ENCODE results near the genes ZNF831, HRH3 and OSBPL2.

GRCh38 chr20:59035457-59035692 lies 3.2 kb upstream of the ATP5F1E start:
- PRO-cap, 2 experiments, result no peak in any of the 2 experiments
- RAMPAGE, long total RNA, 5 experiments, result no peak in any of the 5 experiments

- PRO-cap, 2 experiments, result no peak in any of the 2 experiments
- RAMPAGE, long total RNA, 5 experiments, result no peak in any of the 5 experiments
Measured at GRCh38 chr20:59043274-59043760, 731 bp upstream of the PRELID3B start.

DNA sequence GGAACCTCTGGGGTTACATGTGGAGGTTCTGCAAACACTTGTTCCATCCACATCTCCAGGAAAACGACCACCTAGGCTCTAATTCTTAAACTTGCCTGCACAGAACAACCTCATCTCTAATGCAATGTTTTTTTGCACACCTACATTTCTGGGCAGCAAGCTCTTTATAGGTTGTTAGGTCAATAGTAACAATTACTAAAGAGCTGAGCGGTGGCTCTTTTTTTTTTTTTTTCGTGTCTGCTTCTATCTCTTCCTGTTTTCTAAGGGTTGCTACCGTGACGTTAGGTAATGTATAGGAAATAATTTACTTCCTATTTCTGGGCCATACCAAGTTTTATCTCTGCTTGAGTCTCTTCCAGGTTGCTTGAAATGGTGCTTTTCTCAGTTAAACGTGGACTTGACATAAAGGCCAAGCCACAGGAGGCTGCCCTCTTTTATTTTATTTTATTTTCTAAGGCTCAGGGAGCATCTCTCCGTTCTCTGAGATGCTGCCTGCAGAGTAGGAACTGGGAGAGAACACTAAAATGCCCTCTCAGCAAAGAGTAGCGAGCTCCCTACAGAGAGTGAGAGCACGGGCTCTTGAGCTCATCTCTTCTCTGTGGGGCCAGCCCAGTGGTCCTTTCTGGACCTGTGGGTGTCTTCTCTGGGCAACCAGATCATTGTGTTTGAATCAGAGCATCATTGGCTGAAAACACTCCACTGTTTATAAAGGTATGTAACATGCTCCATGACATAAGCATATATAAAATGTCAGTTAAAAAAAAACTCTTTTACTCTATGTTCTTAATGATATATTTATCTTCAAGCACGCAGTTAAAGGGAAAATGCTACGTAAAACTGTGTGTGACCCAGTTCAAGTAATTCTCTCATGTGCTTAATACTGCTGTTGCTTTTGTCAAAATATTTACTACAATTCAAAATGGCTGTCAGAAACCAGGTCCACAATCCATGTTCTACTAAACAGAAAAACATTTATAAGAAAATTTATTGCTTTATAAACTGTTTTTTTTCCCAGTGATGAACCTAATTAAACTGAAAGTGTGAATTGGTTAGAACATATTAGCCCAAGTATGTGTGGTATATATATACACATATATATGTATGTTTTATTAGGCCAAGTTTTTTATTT lies at the start of gene ZNF831:
TSS of gene ZNF831 (plus strand) at position 325 of the 1,129 bp plus-strand sequence.
- PRO-cap, 2 experiments, result no peak in any of the 2 experiments
- RAMPAGE, long total RNA, 5 experiments, result no peak in any of the 5 experiments

- PRO-cap, 2 experiments, result peak in 1 of 2 experiments; most common minus-strand start chr20:59164871 (in 1)
- RAMPAGE, long total RNA, 5 experiments, result no peak in any of the 5 experiments
Measured at GRCh38 chr20:59164626-59165482, 1.2 kb downstream of the ZNF831 start.

- PRO-cap, 2 experiments, result peak in 1 of 2 experiments; most common plus-strand start chr20:59166526 (in 1); most common minus-strand start chr20:59166263 (in 1)
- RAMPAGE, long total RNA, 5 experiments, result no peak in any of the 5 experiments
Measured at GRCh38 chr20:59165973-59166632, 2.5 kb downstream of the ZNF831 start.

DNA sequence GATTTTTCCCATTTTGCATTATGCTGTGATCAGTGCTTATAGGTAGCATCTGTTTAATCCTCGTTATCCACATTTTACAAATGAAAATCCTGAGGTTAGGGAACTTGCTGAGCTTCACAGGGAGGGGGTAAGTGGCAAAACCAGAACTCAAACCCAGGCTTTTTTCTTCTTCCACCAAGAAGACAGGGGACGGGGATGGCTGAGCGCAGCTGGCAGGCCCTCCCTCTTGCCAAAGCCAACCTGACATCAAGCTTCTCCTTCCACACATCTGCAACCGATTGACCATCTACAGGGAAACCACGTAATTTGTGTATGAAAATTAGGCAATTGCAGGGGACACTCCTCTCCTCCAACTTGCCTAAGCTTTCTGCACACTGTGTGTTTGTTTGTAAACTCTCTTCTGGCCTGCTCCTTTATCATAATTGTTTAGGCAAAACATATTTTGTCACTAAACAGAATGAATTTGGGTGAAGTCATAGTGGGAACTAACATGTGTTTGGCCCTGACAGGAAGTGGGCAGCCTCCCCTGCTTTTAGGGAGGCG lies 18.8 kb downstream of the ZNF831 start:
- PRO-cap, 2 experiments, result no peak in any of the 2 experiments
- RAMPAGE, long total RNA, 5 experiments, result no peak in any of the 5 experiments

DNA sequence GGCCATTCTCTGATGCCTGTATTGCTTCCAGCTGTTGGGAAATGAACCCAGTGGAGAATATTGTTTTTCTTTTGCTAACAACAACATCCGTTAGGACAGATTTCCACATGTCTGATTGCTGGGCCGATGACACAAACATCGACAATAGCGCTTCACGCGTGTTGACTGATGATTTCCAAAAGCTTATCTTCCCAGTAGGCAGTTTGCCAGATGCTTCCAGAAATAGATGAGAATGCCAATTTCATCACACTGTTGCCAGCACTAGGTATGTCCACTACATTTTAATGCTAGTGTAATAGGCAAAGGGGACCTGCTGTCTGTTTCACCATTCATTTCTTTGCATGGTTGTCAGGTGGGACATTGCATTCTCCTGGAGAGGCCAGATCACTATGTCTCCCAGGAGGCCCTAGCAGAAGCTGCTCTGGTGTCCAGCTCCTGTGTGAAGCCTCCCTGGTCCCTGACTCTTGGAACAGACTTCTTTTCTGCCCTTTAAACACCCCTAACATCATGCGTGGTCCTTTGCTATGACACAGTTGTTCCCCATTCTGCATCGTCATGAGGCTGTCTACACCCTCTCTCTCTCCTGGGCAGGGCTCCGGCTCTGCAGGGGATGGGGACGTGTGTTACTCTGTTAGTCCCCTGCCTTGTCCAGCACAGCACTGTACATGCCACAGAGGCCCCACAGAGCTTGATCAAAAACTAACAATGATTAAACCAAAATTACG lies 181.6 kb downstream of the CDH26 start:
- PRO-cap, 2 experiments, result no peak in any of the 2 experiments
- RAMPAGE, long total RNA, 5 experiments, result no peak in any of the 5 experiments

GRCh38 chr20:60201953-60202455 lies 243.8 kb downstream of the CDH26 start:
- PRO-cap, 2 experiments, result peak in 1 of 2 experiments; most common minus-strand start chr20:60202121 (in 1)
- RAMPAGE, long total RNA, 5 experiments, result no peak in any of the 5 experiments

GRCh38 chr20:60467693-60468198 lies 509.5 kb downstream of the CDH26 start:
- PRO-cap, 2 experiments, result peak in 2 of 2 experiments; most common plus-strand start chr20:60468026 (in 2); most common minus-strand start chr20:60467939 (in 1)
- RAMPAGE, long total RNA, 5 experiments, result no peak in any of the 5 experiments

- PRO-cap, 2 experiments, result no peak in any of the 2 experiments
- RAMPAGE, long total RNA, 5 experiments, result no peak in any of the 5 experiments
Measured at GRCh38 chr20:61436024-61437002, 184.3 kb downstream of the CDH4 start.

GRCh38 chr20:61437003-61438172 lies 185.3 kb downstream of the CDH4 start:
- PRO-cap, 2 experiments, result no peak in any of the 2 experiments
- RAMPAGE, long total RNA, 5 experiments, result no peak in any of the 5 experiments

GRCh38 chr20:62063437-62064711 lies 1.8 kb downstream of the TAF4 start:
- PRO-cap, 2 experiments, result no peak in any of the 2 experiments
- RAMPAGE, long total RNA, 5 experiments, result no peak in any of the 5 experiments

DNA sequence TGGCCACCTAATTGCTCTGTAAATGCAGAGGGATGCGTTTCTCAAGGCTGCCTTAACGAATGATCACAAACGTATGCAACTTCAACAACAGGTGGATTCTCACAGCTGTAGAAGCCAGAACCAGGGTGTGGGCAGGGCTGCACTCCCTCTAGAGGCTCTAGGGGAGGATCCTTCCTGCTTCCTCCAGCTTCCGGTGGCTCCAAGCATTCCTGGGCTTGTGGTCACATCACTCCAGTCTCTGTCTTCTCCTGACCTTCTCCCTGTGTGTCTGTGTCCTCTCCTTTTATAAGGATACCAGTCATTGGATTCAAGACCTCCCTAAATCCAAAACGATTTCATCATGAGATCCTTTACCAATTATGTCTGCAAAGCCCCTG lies 3.4 kb upstream of the TAF4 start:
- PRO-cap, 2 experiments, result no peak in any of the 2 experiments
- RAMPAGE, long total RNA, 5 experiments, result no peak in any of the 5 experiments

DNA sequence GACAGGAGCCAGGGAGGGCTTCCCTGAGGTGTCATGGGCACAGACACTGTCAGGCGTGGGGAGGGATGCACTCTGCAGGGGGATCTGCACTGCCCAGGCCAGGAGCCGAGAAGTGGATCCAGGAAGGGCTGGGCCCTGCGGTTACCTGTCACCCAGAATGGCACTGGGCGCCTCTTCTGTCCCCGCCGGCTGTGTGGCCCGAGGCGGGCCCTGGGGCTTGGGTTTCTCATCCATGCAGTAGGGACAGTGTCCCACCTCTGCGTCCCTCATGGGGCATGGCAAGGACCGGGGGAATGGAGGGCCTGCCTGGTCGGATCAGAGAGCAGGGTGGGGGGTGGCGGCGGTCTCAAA lies 25.3 kb upstream of the LSM14B start:
- PRO-cap, 2 experiments, result peak in 2 of 2 experiments; most common plus-strand start position 53 of the sequence (in 2)
- RAMPAGE, long total RNA, 5 experiments, result no peak in any of the 5 experiments

DNA sequence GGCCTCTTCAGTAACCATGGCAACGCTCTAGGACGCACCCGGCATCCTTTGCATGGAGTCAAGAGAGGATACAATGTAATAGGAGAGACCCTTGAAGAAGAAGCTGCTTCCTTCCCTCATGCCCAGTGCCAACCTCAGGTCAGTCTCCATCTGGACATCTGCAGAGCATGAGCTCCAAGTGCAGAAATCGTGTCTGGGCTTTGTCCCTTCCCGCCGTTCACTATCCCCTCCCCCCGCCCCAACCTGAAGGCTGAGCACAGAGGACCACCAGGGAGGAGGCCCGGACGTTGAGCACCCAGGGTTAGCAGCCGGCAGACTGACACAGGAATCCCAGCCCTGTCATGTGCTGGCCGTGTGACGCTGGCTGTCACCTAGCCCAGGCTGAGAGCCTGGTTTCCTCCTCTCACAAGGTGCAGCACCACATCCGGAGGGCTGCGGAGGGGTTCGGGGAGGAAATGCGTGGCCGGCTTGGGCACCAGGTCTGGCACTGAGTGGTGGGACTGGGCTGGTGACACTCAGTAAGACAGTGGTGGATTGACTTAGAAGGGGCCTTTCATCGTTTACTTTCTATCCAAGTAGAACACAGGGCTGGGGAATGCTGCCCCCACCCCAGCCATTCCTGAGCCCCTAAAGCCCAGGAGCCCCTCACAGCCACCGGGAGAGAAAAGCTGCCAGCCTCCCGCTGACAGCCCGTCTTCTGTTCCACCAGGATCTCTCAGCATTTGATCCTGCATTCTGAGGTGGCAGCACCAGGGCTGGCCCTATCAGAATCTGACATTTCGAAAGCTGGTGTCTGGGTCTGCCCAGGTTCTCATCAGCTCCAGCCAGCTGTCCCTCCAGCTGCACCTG lies 4.6 kb upstream of the LSM14B start:
- PRO-cap, 2 experiments, result no peak in any of the 2 experiments
- RAMPAGE, long total RNA, 5 experiments, result no peak in any of the 5 experiments

GRCh38 chr20:62165849-62166550 lies 16.8 kb upstream of the MTG2 start:
- PRO-cap, 2 experiments, result no peak in any of the 2 experiments
- RAMPAGE, long total RNA, 5 experiments, result no peak in any of the 5 experiments

- PRO-cap, 2 experiments, result no peak in any of the 2 experiments
- RAMPAGE, long total RNA, 5 experiments, result no peak in any of the 5 experiments
Measured at GRCh38 chr20:62219959-62220586, at the start of gene HRH3. Gene HRH3, minus strand, starts transcription at chr20:62220278.

DNA sequence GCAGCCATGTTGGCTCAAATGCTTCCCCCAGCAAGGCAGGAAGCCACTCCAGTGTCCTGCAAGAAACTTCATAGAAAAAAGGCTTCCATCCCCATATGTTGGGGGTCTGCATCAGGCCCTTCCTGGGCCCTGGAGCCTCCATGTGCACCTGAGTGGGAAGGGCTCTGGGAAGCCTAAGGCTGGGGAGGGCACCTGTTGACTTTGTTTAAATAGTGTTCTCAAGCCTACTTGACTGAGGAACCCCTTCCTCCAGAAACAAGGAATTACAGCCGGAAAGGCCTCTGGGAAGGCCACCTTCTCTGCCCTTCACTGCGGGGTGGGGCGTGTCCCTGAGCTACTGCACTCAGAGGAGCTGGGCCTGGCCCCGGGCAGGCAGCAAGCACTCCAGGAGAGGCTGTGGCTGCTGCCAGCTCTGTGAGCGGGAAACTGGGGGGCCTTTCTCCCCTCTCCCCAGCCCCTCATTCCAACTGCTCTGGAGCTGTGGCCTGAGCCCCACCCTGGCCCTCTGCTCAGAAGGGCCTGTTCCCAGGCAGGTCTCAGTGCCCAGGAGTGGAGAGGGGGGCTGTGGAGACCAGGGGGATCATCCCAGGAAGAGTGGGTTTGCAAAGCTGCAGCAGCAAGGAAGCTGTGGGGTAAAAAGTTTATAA lies 4.0 kb upstream of the OSBPL2 start:
- PRO-cap, 2 experiments, result no peak in any of the 2 experiments
- RAMPAGE, long total RNA, 5 experiments, result no peak in any of the 5 experiments

- PRO-cap, 2 experiments, result peak in 2 of 2 experiments; most common plus-strand start chr20:62238485 (in 1); most common minus-strand start chr20:62238186 (in 1)
- RAMPAGE, long total RNA, 5 experiments, result start-site peak on the plus strand in 5 of 5 experiments, at chr20:62238507-62238581 at its widest, 224 to 1,313 reads per replicate
Measured at GRCh38 chr20:62237844-62238820, at the start of gene OSBPL2. Gene OSBPL2, plus strand, starts transcription at chr20:62238521.

DNA sequence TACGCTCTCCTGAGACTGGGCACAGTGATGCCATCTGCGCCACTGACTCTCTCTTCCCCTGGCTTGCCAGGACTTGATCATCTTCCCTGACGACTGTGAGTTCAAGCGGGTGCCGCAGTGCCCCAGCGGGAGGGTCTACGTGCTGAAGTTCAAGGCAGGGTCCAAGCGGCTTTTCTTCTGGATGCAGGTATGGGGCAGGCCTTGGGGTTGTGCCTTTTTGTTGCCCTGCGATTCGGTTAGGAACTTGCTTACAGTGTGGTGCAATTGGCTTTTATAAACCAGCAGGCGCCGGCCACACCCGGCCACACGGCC lies 1.6 kb downstream of the ADRM1 start:
- PRO-cap, 2 experiments, result no peak in any of the 2 experiments
- RAMPAGE, long total RNA, 5 experiments, result no peak in any of the 5 experiments

Measured in thyroid gland (tissue), 7 donors.